Skin of body (tissue), 2 donors: ENCODE measurements around a stretch of chr5.

- RAMPAGE, long total RNA: no peak
Observed at GRCh38 chr5:96127365-96127659, 165.7 kb upstream of the ELL2 start.

- RAMPAGE, long total RNA: no peak
Observed at GRCh38 chr5:96431528-96431983, 1.5 kb downstream of the PCSK1 start.

DNA sequence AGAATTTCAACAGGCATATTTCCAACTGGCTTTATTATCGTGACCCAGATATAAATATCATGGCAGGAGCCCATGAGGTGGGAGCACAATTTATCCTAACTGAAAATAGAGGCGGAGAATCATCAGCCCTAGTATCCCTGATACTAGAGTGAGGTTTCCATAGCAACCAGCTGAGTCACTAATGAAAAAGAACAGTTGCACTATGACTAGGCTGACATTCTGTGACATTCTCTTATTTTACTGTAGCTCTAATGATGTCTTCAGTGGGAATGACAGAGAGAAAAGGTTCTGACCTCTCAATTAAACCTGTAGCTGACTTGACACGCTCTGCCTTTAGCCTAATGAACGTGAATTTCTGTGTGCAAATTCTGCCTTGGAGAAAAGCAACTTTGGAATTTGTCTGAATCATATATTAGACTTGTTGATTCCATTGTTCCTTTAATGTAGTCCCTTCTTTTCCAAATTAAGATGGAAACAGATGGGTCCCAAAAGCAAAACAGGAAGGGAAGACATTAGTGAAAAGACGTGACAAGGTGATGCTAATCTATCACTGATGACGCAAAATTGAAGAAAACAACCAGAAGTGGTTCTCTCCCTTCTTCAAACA is 96.2 kb upstream of the CAST start:
- RAMPAGE, long total RNA: no peak

DNA sequence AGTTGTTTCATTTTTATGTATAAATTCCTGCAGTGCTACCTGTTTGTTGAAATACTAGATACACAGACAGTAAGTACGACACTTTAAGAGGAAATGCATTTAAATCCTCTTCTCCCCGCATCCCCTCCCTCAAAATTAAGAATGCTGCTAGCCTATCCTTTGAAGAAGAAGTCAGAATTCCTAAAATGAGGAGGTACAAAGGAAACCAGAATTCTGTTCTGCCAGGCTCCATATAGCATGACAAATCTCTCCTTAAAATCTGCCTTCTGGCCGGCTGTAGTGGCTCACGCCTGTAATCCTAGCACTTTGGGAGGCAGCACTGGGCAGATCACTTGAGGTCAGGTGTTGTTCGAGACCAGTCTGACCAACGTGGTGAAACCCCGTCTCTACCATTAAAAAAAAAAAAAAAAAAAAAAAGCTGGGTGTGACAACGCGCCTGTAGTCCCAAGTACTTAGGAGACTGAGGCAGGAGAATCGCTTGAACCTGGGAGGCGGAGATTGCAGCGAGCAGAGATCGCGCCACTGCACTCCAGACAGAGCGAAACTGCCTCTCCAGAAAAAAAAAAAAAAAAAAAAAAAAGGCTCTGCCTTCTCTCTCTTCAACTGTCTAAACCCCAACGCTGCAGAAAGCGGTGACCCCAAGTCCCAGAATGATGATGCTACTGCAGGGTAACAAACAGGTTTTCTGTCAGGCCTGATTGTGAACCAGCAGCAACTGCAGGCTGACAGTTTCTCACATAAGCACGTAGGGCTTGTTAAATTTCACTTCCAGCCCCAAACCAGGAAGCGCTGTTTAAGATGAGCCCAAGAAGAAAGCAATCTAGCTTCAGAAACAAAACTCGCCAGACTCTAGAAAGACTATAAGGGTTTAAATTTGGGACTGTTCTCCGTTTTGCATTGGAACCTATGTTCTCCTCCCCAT is 1.1 kb upstream of the CAST start:
- RAMPAGE, long total RNA: no peak

DNA sequence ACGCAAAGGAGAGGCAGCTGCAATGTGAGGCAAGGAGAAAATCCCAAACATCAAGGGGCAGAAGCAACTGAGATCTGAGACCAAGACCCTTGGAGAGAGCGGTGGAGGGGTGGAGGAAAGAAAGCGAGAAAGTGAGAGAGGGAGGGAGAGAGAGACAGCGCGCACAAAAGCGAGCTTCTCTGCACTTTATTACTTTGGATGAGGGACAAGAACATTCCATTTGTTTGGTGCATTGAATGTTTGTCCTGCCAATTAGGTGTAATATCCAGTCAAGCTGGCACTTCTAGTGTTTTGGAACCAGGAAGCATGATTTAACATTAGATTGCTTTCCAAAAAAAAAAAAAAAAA is 1.4 kb downstream of the CAST start:
- RAMPAGE, long total RNA: no peak

GRCh38 chr5:96718531-96719065 is 56.4 kb downstream of the CAST start:
- RAMPAGE, long total RNA: no peak

DNA sequence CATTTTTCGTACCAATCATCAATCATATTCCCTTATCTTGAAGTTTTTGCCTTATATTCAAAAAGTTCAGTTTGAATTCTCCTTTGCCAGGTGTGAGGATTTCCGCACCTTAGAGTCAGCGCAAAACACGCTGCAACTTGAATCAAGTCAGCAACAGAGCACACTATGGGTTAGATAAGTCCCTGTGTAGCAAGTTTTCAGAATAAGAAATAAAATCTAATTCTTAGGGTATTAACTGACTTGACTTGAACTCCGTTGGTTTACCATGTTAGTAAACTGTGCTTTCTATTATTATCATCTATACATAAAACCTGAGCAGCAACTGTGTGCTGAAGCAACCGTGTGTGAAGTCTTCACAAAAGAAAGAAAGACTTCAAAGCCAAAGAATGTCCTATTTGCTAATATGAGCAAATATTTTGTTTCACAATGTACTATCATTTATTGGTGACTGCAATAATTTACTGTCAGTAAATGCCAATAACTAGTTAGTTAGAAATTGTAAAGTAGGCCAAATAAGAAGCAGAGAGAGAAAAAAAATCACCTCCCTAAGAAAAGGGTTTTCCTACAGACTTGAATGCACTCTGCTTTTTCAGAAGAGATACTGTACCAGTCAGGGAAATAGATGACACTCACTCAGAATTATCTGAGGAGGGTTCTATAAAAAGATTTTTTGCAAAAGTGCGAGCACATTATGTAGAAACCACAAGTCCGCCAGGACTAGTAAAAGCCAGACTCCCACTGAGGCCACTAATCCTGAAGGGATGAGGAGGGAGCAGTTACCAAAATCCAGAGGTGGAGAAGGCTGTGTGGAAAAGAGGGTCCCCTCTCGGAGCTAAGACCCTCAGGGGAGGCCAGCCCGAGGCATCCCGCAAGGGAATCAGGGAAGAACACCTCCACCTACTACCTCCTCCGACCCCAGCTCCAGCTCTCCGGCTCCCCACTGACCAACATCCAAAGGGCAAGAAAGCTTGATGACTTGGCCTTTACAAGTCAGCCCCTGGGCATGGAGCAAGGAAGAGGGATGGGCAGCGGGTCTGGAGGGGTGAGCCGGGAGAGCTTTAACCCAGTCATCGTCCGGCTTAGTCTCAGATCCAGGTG is 32.5 kb downstream of the ERAP1 start:
- RAMPAGE, long total RNA: no peak

DNA sequence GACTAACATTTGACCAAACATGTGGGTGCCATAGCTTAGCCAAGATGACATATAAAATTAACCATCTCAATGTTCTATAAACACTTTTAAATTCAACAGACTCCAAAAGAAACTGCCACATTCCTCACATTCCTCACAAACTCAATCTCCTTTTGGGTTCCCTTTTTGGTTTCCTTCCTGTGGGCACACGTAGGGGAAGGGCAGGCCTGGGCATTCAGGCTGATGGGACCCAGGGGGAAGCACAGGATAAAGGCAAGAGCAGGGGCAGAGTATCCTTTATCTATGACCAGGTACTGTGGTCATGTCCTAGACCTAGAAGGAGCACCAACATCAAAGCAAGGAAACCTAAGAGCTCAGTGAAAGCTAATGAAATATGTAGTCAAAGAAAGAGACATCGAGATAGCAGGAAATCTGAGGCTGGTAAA is 13.5 kb upstream of the ERAP1 start:
- RAMPAGE, long total RNA: no peak

GRCh38 chr5:98510001-98510831 is 263.2 kb upstream of the RGMB start:
- RAMPAGE, long total RNA: no peak

- RAMPAGE, long total RNA: no peak
Observed at GRCh38 chr5:98881051-98881549, 47.7 kb downstream of the CHD1 start.

DNA sequence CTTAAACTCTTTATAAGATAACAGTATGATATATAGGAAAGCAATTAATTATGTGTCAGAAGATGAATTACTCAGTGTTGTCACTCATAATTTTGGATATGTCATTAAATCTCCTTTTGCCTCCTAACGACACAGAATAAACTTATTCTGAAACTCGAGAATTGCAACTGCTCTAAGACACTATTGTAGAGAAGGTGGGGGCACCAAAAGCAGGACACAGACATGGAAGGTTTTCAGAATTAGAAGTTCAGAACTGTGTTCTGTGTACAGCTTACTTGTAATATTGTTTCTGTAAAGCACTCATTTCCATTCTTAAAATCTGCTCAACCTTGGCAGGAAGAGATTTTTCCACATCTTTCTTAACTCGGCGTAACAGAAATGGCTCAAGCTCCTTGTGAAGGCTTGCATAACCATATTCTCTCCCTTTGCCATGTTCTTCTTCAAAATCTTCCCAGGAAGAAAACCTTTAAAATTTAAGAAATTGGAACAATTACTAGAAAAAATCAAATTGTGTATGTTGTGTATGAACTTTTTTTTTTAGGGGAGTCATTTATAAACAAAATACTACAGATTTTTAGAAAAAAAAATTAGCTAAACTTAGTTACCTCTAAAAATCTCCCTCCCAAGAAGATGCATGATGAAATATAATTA is 36.4 kb downstream of the CHD1 start:
- RAMPAGE, long total RNA: no peak

DNA sequence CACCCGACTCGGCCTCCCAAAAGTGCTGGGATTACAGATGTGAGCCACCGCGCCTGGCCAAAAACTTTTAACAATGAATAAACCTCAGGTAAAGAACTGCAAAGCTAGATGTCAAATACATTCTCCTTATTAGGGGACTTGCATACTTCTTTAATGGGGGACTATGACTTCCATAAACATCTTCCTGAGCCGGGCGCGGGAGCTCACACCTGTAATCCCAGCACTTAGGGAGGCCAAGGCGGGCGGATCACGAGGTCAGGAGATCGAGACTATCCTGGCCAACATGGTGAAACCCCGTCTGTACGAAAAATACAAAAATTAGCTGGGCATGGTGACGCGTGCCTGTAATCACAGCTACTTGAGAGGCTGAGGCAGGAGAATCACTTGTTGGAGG is 10.5 kb downstream of the CHD1 start:
- RAMPAGE, long total RNA: no peak

GRCh38 chr5:98933106-98934330 is 4.7 kb upstream of the CHD1 start:
- RAMPAGE, long total RNA: no peak

GRCh38 chr5:100575767-100576139 is 40.6 kb downstream of the FAM174A start:
- RAMPAGE, long total RNA: no peak

DNA sequence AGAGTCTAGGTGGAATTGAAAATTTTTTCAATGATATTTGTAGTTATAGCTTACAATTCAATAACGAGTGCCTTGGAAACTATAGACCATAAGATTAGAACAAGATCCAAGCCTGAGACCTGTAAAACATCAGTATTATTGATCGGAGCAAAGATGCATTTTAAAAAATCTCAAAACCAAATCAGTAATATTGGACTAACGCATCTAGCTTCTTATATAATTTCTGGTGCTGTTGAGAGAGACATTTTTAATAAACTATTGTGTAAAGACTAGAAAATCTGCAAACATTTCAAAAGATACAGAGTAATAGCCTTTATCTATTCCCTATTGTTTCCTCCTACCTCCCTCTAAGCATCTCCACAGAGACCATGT is 669.6 kb upstream of the ST8SIA4 start:
- RAMPAGE, long total RNA: no peak

DNA sequence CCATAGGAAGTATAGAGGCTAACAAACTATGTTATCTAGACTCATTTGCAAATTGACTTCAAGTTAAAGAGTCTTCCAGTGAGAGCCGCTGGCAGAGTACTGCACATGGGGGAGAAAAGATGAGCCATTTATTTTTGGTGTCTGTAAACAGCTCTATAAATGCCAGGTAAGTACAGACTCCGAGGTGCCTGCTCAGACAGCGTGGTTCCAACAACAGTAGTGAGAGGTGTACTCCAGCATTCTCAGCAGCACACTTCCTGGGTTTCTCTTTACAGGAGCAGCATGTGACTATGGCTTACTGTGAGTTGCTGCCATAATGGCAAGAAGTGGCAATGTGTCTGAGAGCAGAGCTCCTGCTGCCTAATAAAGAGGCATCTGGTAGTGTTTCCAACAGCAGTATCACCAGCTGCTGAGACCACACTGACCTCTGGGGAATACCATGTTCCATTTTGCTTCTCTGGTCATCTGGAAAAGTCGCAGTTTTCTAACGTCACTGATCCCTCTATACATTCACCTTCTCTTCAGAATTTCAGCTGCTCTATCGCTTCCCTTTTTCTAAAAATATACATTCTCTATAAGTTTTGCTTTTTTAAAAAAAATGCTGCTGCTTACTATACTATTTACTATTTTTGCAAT is 398.2 kb downstream of the SLCO4C1 start:
- RAMPAGE, long total RNA: no peak

GRCh38 chr5:101942283-101942661 is 353.8 kb downstream of the SLCO4C1 start:
- RAMPAGE, long total RNA: no peak

DNA sequence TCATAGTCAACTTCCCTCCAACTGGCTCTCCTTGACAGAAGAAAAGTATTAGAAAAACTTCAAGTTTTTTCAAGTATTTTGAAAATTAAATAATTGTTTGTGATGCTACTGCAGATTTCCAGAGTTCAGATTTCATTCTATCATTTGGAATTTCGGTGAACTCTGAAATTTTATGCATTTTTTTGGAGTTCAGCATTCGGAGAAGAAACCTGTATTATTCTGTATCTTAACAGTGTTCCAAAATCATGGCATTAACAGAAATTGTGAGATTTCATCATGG is 175.2 kb downstream of the SLCO4C1 start:
- RAMPAGE, long total RNA: no peak

- RAMPAGE, long total RNA: no peak
Observed at GRCh38 chr5:102755741-102755897, 514 bp downstream of the PAM start.

- RAMPAGE, long total RNA: no peak
Observed at GRCh38 chr5:102807656-102808298, 52.7 kb downstream of the PAM start.